M059J (cell line): ENCODE data around the genes TEX47 and STEAP2.

- RAMPAGE, long total RNA, result no peak
These were observed 2.3 kb upstream of the SEMA3C start for GRCh38 chr7:80921147-80921651.

DNA sequence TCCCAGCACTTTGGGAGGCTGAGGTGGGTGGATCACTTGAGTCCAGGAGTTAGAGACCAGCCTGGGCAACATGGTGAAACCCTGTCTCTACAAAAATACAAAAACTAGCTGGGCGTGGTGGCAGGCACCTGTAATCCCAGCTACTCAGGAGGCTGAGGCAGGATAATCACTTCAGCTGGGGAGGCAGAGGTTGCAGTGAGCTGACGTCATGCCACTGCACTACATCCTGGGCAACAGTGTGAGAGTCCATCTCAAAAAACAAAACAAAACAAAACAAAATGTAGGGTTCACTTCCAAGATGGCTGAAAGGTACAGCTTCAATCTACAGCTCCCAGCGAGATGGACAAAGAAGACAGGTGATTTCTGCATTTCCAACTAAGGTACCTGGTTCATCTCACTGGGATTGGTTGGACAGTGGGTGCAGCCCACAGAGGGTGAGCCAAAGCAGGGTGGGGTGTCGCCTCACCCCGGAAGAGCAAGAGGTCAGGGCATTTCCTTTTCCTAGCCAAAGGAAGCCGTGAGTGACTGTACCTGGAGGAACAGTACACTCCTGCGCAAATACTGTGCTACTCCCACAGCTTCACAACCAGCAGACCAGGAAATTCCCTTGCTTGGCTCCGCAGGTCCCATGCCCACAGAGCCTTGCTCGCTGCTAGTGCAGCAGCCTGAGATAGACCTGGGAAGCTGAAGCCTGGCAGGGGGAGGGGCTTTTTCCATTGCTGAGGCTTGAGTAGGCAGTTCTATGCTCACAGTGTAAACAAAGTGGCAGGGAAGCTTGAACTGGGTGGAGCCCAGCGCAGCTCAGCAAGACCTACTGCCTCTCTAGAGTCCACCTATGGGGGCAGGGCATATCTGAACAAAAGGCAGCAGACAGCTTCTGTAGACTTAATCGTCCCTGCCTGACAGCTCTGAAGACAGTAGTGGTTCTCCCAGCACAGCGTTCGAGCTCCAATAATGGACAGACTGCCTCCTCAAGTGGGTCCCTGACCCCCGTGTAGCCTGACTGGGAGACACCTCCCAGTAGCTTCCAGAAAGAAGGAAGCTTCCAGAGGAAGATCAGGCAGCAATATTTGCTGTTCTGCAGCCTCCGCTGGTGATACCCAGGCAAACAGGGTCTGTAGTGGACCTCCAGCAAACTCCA lies 291.3 kb downstream of the HGF start:
- RAMPAGE, long total RNA, result no peak

DNA sequence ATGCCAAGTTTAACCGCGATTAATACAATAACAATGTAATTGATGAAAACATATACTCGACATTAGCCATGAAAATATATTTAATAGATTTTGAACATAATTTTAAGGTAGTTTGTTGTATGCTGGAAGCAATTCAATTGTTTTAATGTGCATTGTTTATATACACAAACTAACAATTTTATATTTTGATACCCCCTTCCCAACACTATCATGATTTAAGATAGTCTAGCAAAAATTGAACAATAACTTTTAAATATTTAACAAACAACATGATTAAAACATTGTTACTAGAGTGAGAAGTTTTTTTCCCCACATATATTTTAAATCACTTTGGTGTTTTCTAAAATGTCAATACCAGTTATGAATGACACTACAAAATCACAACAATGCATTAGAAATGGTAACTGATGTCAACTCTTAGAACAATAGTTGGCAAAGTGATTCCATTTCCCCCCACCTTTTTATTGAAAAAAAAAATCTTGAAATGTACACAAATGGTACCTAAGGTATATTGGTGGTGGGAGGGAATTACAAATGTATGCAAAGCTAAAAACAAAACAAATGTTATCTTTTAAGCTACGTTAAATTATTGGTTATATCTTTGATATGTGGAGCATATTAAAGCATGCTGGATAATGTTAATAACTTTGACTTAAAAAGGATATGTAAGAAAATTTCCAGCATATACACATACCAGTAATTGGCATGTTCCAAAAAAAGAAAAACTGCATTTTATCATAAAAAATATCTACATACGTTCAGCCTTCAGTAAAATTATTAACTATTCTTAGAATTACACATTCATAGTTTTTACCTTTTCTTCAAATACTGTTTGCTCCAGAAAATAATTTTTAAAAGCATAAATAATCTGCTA lies 178.4 kb upstream of the HGF start:
- RAMPAGE, long total RNA, result no peak

DNA sequence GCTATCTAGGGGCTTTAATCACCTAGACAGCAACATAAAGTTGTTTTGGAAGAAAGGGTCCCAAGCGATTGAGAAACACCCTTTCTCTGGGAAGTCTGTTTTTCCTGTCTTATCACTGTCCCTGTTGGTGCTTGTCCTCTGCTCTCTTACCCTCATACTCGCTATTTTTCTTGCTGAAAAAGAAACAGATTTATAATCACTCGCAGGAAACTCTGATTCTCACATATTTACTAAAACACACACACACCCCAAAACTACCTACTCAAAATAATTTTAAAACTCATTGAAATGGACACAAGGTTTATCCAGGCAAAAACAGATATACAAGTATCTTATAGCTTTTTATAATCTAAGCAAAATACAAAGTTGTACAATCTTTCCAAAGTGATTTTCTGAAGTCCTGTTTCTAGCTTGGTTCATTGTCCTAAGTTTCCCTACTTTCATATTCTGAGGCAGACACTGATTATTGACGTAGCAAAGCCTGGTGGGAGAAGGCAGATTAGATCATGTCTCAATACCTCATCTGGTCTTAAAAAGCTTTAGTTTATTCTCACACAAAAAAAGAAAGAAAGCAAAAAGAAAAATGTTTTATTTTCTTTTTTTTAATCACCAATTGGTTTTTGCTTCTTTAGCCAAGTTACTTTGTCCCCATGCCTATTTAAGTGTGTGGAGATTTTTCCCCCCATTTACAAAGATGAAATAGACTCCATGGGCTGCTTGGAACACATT lies 157.2 kb downstream of the CACNA2D1 start:
- RAMPAGE, long total RNA, result no peak

DNA sequence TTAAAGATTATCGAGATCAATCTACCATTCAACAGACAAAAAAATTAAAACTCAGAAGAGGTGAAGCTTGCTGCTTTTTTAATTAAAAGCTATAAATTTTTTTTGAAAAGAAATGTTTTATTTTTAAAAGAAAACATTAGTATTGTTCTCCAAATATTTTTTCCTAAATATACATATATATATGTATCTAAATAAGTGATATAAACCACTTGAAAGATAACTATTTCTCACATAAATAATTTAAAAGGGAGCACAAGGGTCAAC lies 78.8 kb upstream of the SEMA3D start:
- RAMPAGE, long total RNA, result no peak

GRCh38 chr7:87004262-87005049 lies 55.0 kb downstream of the ELAPOR2 start:
- RAMPAGE, long total RNA, result no peak

- RAMPAGE, long total RNA, result no peak
These were observed 850 bp upstream of the DMTF1 start for GRCh38 chr7:87151381-87151824.

DNA sequence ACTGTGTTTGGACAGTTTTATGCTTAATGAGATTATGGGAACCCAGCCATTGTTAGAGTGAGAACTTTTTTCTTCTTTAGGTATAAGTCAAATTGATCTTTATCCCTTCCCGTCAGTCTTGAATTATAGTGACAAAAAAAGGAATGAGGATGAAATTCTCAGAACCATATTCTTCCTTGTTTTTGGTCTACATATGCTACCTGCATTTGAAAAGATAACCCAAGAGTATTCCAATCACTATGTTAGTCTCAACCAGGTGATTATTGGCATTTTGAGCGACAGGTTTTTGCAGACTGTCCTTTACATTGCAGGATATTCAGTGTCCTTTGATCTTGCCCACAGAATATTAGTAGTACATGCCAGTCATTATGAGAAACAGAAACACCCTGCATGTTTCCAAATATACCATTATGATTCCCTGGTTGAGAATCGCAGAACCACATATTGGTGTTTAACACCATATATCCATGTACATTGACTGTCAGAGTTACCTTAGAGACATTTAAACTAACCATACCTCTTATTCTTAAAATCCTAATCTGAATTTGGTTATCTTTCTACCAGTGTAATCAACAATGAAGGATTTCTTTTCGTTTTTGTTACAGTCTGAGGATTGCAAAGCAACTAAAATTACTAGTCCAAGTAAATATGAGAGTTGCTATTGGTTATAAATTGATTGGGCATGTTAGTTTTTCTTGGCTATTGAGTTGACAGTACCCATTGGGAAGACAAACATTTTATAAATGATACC lies 30.6 kb downstream of the TMEM243 start:
- RAMPAGE, long total RNA, result no peak

GRCh38 chr7:87420058-87420688 lies 55.3 kb downstream of the ABCB4 start:
- RAMPAGE, long total RNA, result no peak

- RAMPAGE, long total RNA, result no peak
These were observed 10.2 kb downstream of the ABCB4 start for GRCh38 chr7:87465202-87465663.

DNA sequence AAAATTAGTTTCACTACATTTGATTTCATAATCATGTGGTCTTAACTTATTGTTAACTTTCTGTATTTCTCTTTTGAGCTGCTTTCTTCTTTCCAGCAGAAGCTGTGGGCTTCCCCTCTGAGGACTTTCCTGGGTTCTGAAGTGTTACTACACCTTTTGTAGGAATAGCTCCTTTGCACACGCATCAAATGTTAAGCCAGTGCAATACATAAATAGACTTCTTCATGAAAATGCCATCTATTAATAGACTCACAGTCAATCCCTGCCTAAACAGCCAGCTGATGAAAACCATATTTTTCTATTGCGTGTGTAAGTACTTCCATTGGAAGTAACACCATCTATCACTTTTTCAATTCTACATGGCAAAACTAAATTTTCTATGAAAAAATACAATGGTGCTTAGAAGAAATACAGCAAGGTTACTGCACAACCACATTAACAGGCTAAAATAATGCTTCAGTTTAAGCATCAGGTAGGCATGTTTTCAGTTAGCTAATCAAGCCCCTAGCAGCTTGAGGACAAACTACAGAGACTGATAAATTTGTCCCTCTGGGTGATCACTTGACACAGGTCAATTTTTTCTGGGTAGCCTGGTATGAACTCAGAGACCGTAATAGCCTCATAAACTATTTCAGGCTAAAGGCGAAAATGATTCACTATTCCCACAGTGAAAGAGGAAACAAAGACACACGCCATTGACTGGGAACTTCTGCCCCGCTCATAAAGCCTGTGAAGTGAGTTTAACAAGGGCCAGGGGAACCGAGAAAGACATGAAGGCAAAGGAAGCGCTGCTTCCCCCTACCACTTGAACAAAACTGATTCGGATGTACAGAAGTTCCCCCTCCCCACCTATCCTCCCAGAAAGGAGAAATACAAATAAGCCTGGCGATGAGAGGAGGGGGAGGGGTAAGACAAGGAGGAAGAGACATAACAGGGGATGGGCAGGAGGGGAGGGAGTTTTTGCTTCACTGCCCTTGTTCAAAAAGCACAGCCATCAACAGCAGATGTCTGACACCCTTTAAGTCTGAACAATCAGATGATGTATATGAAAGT lies 1.1 kb downstream of the ABCB4 start:
- RAMPAGE, long total RNA, result no peak

GRCh38 chr7:87509232-87509607 lies 33.7 kb upstream of the ABCB4 start:
- RAMPAGE, long total RNA, result no peak

- RAMPAGE, long total RNA, result no peak
These were observed 2.5 kb downstream of the ABCB1 start for GRCh38 chr7:87598183-87598606.

DNA sequence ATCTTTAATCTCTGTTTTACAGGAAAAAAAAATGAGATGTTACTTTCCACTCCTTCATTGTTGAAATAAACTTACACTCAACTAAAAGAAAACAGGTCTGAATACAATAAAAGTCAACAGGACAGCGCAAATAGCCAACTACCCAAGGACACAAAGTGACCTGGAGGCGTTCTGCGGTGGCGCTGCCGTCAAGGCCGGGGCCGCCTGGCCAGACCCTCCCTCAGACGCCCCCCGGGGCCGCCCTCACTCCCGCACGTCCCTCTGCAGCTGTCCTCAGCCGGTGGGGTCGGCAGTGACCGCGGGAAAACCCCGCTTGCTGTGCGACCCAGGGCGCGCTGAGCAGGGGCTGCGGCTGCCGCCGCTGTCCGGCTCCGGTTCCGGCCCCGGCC lies 547 bp downstream of the SLC25A40 start:
- RAMPAGE, long total RNA, result no peak

- RAMPAGE, long total RNA, result no peak
These were observed 1.6 kb downstream of the STEAP4 start for GRCh38 chr7:88304991-88305547.

DNA sequence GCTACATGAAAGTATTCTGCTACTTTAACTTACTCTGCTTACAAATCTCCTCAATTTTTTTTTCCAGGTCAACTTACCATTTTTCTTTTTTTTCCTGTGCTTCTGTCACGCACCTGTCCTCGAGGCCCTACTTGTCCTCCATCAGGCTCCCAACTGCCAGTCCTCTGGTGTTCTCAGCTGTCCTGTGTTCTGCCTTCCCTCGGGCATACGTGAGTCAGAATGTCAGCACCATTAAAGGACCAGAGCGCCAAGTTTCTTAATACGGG lies at the start of gene TEX47:
TEX47 (minus strand) TSS at position 175 of the 266 bp plus-strand sequence.
- RAMPAGE, long total RNA, result no peak

- RAMPAGE, long total RNA, result no peak
These were observed at the start of gene STEAP2 for GRCh38 chr7:90211437-90212509. STEAP2 (plus strand) TSS chr7:90211740.

GRCh38 chr7:90229633-90230474 lies 15.1 kb upstream of the CFAP69 start:
- RAMPAGE, long total RNA, result no peak

- RAMPAGE, long total RNA, result no peak
These were observed 6.4 kb upstream of the PTTG1IP2 start for GRCh38 chr7:90462918-90463461.

GRCh38 chr7:90528528-90528941 lies 59.1 kb downstream of the PTTG1IP2 start:
- RAMPAGE, long total RNA, result no peak